A375 (cell line): Measurements from ENCODE around the gene GRK5.

GRCh38 chr10:117541652-117542013, 913 bp upstream of the EMX2 start:
- RAMPAGE, long total RNA: no peak

GRCh38 chr10:117804297-117805238, 242.2 kb downstream of the RAB11FIP2 start:
- RAMPAGE, long total RNA: no peak

DNA sequence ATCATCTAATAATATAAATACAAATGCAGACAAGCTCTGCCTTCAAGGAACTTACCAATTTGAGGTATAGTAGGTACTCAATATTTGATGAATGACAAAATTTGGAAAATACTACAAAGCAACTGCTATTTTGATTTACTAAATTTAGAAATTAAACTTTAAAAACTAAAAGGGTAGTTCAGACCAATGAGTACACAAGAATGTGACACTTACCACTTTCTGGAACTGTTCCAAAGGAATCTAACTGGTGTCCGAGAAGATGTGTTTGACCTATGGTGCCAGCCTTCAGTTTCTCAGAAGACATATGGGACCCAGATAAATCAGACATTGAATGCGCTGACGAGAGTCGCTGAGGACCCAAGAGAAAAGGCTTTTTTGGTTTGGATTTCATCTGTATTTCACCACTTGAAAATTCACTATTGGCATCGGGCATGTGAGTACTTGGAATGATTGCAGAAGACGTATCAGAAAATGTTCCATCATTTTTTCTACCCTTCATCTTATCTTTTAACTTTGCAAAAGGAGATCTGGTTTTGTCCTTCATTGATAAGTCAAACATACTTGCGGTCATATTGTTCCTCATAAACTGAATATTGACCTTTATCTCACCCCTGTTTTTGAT, 6.7 kb downstream of the RAB11FIP2 start:
- RAMPAGE, long total RNA: no peak

DNA sequence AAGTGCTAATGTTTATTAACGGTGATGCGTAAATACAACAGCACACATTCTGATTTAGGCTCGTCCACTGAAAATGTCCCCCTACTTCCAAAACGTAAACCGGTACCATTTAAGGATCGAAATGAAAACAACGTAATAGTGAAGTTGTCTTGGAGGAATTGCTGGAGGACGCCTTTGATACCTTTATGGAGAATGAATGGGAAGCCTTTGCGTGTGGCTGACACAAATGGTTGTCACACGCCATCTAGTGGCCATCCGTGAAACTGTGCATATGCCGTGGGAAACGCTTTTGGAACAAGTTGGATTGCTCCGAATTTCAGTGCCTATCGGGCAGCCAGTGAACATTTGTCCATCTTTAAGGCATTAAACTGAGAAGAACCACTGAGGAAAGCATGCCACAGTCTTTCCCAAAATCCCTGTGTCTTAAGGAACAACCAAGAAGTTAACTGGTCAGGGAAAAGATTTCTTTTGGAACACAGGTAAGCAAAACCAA, 100.9 kb downstream of the FAM204A start:
- RAMPAGE, long total RNA: no peak

DNA sequence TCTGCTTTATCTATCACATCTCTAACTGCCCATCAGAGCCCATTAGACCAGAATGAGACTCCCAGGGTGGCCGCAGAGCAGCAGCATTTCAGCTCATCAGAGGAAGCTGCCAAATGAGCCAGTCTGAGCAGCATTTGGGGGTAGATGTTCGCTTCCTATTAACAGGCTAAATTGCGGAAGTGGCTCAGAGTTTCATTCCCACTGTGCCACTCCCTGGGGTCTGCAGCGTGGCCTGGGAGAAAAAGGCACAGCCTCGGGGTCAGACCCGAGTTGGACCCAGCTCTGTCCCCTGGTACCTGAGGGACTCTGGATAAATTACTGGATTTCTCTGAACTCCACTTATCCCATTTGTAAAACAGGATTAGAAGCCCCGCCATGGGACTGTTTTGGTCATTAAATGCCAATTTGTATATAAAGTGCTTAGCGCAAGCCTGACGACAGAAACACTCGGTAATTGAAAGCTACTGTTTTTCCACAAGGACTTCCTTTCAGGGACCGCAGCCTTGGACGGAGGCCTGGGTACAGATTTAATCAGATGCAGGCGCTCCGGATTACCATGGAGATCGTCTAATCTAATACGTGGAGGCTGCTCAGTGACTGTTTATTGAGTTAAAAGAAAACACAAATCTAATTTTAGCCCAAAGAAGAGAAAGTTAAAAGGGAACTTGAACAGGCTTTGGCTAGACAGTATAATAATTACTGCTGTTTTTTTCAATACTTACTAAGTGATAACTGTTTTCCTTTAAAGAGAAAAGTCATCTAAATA, 73.8 kb upstream of the PRLHR start:
- RAMPAGE, long total RNA: no peak

DNA sequence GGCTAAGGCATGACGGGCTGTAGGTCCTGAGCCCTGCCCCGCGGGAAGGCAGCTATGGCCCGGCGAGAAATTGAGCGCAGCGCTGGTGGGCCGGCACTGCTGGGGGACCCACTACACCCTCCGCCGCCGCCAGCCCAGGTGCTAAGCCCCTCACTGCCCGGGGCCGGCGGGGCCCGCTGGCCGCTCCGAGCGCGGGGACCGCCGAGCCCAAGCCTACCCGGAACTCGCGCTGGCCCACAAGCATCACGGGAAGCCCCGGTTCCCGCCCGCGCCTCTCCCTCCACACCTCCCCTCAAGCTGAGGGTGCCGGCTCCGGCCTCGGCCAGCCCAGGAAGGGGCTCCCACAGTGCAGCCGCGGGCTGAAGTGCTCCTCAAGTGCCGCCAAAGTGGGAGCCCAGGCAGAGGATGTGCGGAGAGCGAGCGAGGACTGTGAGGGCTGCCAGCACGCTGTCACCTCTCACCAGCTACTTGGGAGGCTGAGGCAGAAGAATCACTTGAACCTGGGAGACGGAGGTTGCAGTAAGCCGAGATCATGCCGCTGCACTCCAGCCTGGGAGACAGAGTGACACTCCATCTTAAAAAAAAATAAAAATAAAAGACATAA, 5.6 kb upstream of the CACUL1 start:
- RAMPAGE, long total RNA: no peak

DNA sequence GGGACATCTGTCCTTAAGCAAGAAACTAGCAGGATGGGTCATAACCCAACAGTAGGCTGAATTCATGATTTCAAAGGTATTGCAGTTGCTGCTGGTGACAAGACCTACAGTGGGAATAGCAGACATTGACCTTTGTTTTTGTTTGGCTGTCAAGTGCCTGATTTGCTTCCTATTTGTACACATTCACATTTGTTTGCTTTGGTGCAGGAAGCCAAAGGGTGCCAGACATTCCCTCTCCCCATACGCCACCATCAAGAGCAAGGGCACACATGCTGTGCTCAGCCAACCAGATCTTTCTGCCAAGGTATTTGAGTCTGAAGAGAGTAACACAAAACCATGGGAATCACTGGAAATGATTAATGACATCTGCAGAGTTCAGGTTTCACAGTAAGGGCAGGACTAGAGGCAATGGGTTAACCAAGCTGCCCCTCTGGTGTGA, 8.8 kb upstream of the CACUL1 start:
- RAMPAGE, long total RNA: no peak

DNA sequence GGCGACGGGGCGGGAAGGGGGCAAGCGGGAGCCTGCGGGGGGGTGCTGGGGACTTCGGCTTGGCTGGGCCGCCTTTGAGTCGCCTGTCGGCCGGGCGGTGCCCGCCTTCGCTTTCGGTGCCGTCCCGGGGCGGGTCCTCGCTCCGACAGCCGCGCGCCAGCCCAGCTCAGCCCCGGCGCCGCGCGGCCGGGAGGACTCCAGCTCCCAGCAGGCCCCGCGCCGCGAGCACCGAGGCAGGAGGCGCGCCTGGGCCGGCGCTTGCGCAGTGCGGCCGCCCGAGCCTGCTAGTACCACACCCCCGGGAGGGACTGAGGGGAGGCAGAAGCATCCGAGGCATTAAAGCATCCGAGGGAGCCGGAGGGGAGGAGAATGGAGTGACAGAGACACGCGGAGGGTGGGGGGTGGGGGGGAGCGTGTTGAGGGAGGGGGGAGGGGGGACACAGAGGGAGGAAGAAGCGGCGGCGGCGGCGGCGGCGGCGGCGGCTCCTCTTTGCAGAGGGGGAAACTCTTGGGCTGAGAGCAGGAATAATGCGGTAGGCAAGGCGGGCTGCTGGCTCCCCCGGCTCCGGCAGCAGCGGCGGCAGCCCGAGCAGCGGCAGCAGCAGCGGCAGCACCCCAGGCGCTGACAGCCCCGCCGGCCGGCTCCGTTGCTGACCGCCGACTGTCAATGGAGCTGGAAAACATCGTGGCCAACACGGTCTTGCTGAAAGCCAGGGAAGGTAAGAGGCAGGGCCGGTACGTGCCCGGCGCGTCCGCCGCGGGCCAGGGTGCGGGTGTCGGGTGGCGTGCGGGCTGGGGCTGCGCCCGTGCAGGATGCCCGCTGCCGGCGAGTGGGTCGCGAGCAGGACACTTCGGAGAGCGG, at the start of gene GRK5:
TSS of gene GRK5 (plus strand) at position 321 of the 862 bp plus-strand sequence.
- RAMPAGE, long total RNA: no peak

DNA sequence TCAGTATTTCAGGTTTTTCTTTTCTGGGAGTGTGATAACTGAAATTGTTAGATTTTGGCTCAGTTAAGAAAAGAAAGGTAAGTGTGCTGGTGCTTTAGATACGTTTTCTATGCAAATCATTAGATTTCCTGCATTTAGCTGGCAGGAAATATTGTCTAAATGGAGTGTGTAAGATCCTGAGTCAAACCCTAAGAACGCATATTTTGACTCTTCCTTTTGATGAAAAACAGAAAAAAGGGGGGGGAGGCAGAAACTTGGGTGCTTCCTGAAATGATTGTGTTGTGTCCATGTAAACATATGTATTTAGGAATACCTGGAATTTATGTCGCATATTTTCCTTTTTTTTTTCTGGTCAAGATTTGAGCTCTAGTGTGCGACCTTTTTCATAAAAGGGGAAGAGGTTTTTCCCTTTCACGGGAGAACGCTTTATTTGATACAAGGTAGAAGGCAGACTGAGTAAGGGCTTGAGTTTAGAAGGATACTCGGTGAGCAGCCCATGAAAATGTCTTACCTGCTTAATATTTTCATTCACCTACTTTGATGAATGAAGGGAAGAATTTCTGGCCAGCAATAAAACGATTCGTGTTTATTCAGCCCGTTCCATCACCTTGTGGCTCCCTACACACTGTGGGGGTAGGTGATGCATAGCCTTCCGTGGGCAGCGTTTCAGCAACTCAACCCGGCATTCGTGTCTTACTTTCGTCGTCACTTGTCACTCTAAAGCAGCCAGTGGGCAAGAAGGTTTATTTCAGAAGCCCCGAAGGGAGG, 1.4 kb downstream of the GRK5 start:
- RAMPAGE, long total RNA: no peak

DNA sequence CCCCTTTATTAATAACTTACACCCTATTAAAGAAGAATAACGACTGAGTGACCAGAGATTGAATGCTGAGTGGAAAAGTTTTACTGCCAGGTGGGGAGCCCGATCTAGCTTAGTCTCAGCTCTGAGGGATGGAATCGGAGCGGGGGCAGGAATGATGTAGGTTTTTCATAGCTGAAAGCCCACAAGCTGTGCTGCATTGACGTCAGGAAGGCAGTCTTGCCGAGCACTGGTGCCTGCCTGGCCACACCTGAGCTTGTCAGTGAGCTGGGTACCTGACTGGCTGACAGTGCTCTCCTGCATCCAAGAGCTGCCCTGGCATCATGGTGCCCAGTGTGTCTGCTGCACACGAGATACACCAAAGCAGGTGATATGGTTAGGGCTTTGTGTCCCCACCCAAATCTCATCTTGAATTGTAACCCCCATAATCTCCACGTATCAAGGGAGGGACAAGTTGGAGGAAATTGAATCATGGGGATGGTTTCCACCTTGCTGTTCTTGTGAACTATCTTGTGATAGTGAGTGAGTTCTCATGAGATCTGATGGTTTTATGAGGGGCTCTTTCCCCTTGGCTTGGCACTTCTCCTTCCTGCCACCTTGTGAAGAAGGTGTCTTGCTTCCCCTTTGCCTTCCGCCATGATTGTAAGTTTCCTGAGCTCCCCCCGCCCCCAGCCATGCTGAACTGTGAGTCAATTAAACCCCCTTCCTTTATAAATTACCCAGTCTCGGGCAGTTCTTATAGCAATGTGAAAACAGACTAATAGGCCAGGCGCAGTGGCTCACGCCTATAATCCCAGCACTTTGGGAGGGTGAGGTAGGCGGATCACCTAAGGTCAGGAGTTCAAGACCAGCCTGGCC, 35.1 kb downstream of the GRK5 start:
- RAMPAGE, long total RNA: no peak

- RAMPAGE, long total RNA: no peak
These were observed 39.6 kb downstream of the GRK5 start for GRCh38 chr10:119246742-119247696.

GRCh38 chr10:119283260-119284386, 76.3 kb downstream of the GRK5 start:
- RAMPAGE, long total RNA: no peak

DNA sequence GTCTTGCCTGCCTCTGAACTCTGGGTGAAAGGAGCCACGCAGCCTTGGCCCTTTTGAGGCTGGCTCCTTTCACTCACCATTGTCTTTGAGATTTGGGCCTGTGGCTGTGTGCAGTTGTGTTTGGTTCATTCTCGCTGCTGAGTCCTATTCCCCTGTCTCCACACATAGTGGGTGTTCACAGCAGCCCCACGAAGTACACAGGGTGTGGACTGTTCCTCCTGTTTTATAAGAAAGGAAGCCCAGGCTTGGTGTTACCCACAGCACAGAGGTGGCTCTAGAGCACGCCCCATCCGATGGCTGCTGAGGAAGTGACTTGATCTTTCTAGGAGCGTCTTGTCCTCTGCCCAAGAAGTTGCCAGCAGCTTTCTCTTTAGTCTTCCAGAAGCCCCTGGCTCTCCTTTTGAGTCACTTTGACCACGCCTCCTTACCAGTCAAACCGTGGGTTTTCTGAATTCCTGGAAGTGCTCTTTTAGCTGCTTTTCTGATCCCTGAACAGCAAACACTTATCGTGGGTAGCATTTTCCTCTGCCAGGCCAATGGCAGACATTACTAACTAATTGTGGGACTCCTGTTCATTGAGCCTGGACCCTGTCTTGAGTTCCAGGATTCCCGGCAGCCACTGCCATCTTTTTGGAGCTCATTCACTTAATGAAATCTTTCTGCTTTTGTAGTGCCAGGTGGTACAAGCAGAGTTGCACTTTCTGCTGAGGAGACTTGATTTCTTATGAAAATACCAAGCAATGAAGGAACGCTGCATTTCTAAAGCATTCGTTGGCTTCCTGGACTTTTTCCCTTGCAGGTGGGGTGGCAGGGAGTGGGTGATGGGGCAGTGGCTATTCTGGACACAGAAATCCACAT, 94.1 kb downstream of the GRK5 start:
- RAMPAGE, long total RNA: no peak

DNA sequence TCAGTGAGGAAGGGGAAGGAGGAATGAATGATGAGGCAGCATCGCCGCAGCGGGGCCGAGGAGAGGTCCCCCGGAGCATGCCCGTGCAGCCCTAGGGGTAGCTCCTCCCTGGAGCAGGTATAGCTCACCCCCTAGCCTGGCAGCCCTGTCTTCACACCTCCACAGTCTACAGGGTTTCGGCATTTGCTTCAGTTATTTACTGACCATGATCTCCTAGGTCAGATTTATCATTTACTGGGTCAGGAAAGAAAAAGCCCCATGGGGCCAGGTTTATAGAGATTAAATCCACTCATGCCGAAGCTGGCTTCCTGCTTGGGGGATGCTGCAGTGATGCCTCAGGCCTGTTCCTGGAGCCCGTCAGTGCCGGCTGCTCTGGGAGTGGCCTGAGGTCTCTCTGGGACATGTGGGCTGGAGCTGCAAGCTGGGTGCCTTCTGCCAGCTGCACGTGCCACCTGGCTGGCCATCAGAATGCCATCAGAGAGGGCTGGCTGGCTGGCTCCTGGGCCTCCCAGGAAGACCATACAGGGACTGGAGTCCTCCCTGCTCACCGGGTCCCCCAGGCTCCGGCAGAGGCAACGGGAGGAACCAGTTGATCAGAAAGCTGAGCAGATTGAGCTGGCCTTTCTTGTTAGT, 138.9 kb downstream of the GRK5 start:
- RAMPAGE, long total RNA: no peak

DNA sequence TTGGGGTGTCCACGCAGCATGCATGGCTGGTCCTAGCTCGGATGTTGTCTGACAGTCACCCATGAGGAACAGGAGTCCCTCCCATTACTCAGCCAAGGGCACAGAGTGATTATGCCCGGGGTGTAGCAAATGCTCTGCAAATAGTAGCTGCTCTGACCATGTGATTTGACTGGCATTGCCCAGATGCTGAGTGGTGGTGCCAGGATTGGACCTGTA, 150.7 kb downstream of the GRK5 start:
- RAMPAGE, long total RNA: no peak

DNA sequence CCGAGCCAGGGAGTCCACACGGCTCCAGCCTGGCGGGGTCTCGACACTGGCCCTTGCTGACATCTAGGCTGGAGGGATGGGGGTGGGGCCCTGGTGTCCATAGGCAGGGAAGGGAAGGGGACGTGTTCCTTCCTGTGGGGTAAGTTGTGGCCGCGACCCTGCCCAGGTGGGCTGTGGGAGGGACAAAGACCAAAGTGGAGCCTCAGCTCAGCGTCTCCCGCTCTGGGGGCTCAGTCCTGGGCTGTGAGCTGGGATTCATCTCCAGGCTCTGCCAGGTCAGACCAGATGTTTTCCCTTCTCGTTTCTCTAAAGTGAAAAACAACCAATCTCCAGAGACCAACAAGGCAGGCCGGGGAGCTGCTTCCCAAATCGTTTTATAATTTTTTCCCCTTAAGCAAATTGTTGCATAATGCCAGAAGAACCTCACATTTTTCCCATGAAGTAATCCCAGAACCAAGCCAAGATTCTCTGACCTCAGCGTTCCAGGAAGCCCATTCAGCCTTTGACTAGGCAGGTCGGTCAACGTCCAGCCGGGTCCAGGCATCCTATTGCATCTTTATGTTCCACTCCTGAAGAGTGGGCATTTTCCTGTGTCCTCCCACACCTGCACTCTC, 101.2 kb downstream of the RGS10 start:
- RAMPAGE, long total RNA: no peak

- RAMPAGE, long total RNA: no peak
These were observed 27.1 kb downstream of the RGS10 start for GRCh38 chr10:119515415-119515836.

DNA sequence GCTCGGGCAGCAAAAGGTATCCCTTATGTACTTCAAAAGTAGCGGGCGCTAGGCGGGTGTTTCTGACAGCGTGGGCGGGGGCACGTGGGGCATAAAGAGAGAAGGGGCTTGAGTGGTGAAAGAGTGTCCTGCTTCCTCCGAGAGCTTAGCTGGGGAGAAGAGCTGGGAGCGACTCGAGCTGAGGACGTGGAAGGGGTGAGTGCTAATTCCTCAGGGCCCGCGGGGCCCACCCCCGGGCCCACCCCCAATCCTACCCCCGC, 1.0 kb downstream of the TIAL1 start:
- RAMPAGE, long total RNA: no peak

- RAMPAGE, long total RNA: no peak
These were observed 349 bp upstream of the BAG3 start for GRCh38 chr10:119650737-119651324.

- RAMPAGE, long total RNA: no peak
These were observed 36.5 kb downstream of the BAG3 start for GRCh38 chr10:119687709-119687986.